Hematopoietic multipotent progenitor cell (in vitro differentiated cells): ENCODE measurements around the genes EVL, YY1 and RTL1.

DNA sequence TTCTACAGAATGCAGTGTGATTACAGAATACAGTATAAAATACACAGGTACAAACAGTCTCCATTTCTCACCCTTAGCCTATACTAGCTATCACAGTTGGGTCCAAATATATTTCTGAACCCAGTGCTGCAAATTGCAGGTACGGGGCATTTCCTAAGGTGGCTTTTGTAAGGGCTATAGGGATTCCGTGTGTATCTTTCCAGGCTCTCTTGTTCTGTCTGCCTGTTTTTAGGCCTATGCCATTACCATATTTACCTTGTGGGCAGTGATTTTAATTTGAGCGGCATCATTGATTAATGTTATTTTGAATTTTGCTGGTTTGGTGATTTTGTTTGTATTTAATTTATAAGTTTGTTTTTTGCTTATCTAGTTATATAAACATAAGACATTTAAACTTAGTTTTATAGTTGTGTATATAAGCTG is 84.7 kb upstream of the EVL start:
- CAGE, long polyA plus RNA, result no peak

GRCh38 chr14:100064813-100065651 is at the start of gene EVL:
TSS of gene EVL (plus strand) at chr14:100065422.
- CAGE, long polyA plus RNA, result start-site peak on the plus strand at chr14:100065381-100065453, 762 reads

DNA sequence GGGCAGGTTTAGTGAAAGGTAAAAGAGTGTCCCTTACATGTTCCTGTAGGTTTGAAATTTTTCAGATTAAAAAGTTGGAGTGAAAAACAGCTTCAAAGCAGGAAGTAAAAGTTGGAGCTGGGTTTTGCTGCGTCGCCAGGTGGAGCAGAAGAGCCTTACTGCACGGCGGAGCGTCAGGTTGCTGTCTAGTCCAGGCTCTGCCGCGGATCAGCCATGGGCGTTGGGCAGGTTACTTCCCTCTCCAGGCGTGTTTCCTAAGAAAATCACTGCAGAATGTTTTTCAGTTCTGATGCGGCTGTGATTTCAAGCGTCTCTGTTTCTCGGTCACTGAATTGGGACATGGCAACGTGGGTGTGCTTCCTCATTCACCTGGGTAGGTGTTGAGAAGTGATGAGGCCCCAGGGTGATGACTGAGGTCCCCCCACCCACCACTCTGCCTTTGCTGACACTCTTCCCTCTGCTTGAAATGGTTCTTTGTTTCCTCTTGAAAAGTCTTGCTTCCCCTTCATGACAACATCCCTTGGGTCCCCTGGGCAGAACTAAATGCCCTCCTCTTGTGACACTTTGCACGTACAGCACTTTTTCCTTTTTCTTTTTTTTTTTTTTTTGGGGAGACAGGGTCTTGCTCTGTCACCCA is 7.6 kb downstream of the EVL start:
- CAGE, long polyA plus RNA, result no peak

GRCh38 chr14:100079052-100079785 is 14.0 kb downstream of the EVL start:
- CAGE, long polyA plus RNA, result no peak

DNA sequence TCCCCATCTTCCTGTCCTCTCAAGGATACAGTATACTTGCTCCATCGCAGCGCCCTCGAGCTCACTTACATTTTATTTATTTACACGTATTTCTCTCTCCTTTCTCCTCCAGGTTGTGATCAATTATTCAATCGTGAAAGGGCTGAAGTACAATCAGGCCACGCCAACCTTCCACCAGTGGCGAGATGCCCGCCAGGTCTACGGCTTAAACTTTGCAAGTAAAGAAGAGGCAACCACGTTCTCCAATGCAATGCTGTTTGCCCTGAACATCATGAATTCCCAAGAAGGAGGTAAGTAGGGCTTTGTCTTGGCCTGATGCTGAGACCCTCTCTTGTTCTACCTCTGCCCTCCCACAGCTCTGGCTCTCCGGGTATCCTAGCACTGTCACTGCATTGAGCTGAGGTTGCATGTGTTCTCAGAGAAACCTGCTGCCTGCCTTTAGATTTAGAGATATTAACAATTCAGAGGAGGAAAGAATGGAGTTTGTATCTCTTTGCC is 32.2 kb downstream of the EVL start:
- CAGE, long polyA plus RNA, result no peak

DNA sequence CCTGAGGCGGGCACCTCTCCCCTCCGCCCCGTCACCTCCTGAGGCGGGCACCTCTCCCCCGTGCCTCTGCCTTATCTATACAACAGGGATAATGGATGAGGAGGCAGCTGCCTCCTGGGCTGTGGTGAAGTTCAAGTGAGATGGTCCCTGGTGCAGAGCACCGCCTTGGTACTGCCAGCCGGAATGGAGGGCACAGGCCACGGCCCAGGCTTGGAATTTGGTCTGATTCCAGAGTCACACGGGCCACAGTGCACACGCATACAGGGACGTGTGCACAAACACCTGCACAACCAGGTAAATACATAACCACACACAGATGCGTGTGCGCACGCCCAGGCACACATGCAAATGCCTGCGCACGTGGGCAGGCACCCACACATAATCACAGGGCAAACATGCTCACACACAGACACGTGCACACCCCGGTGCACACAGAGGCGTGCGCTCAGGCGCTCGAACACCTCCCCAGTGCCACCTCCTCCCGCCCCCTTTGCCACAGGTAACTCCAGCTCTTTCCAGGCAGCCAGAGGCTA is 11.5 kb downstream of the DEGS2 start:
- CAGE, long polyA plus RNA, result no peak

DNA sequence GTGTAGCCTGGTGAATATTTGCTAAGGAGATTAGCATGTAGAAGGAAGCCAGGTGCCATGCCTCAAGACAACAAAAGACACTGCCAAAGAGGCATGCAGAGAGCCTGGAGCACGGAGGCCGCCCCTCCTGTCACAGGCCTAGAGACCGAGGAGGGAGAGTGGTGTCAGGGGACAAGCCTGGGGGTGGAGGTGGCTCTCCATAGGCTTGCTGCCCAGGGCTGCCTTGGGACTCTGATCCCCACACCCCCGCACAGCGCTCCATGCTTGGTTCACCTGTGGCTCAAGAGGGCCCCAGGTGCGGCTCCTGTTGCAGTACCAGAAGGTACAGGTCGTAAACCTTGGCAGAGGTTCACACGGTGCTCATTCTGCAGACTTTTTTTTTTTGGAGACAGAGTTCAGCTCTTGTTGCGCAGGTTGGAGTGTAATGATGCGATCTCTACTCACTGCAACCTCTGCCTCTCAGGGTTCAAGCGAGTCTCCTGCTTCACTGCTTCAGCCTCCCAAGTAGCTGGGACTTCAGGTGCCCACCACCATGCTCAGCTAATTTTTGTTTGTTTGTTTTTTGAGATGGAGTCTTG is 28.1 kb upstream of the DEGS2 start:
- CAGE, long polyA plus RNA, result no peak

- CAGE, long polyA plus RNA, result no peak
Measured at GRCh38 chr14:100238491-100239388, at the start of gene YY1. TSS of gene YY1 (plus strand) at chr14:100239144.

DNA sequence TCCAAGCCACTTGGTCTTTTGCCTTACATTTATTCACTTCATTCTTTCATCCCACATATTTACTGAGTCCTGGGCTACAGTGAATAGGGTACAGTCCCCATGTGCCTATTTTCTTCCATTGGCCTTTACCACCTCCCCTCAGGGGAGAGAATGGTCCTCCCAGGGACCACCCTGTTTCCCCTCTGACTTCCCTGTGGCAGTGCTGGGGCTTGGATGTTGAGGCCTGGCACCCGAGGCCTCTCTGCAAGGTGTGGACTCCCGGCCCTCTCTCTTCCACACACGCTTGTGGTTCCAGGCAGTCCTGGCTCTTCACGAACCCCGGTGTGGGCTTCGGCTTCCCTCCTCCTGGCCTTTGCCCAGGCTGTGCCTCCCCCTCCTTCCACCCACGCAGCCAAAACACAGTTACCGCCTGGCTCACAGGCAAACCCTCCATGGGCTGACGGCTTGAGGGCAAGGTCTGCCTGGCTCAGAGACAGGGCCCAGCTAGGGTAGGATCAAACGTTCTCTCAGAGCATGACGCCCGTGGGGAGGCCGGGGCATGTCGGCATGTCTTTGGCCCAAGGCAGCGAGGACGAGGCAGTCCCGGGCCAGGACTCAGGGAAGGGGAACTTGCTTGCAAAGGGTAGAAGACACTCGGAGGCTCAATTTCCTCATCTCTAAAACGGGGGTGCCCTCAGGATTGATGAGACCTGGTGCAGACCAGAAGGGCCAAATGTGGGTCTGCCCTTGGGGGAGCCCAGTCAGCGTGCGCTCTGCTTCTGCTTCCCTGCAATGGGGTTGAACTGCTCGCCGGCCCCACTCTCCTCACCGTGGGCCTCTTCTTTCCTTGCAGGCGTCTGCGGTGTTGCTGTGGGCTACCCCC is 2.0 kb downstream of the SLC25A47 start:
- CAGE, long polyA plus RNA, result no peak

DNA sequence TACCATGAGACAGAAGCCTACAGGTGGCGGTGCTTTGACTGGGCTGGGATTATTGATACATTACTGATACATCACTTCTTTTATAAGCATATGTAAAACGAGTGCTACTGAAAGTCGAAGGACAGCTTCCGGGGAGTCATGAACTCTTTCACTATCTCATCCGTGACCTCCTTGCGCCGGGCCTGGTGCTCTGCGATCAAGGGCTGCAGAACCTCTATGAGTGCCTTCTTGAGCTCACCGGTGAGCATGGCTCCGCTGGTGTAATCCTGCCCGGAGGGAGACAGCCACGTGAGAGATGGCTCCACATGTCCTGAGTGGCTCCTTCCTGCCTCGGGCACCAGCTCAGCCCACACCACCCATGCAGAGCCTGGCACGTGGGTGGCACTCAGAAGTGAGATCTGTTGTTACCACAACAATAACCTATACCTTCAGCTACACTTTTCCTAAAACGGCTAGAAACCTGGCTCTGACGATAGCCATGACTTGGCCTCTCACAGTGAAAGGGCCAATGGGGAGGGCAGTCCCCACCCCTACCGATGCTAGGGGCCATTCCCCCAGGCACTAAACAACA is 11.7 kb downstream of the SLC25A47 start:
- CAGE, long polyA plus RNA, result no peak

DNA sequence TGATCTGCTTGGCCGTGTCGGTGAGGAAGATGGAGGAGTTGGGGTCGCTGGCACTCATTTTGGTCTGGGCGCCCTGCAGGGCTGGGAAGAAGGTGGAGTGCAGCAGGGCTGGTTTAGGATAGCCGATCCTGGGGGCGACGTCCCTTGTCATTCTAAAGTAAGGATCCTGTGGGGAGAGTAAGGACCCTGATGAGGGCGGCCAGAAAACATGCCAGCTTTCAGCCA is 19.2 kb downstream of the SLC25A47 start:
- CAGE, long polyA plus RNA, result no peak

DNA sequence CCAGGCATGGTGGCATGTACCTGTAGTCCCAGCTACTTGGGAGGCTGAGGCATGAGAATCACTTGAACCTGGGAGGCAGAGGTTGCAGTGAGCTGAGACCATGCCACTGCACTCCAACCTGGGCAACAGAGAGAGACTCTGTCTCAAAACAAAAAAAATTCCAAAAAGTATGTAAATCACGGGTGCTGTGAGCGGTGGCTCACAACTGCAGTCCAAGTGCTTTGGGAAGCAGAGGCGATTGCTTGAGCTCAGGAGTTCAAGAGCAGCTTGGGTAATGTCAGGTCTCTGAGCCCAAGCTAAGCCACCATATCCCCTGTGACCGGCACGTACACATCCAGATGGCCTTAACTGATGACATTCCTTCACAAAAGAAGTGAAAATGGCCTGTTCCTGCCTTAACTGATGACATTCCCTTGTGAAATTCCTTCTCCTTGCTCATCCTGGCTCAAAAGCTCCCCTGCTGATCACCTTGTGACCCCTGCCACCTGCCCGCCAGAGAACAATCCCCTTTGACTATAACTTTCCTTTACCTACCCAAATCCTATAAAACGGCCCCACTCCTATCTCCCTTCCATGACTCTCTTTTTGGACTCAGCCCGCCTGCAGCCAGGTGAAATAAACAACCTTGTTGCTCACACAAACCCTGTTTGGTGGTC is 3.4 kb downstream of the WARS1 start:
- CAGE, long polyA plus RNA, result no peak

DNA sequence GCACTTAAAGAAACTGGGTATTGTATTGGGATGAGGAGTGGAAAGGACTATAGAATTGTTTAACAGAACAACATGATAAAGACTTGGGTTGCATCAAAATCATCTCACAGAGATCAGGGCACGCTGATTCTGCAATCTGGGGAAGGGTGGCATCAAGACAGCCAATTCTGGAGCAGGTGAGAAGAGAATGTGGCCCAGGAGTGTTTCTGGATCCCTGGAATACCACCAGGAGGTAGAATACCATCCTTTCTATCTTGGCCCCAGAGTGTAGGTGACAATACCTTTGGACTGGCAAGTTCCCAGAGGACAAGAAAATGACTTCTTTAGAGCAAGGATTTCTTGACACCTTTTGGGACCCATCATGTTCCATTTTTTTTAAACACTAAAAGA is 657 bp downstream of the WARS1 start:
- CAGE, long polyA plus RNA, result no peak

GRCh38 chr14:100529455-100529654 is 57.9 kb downstream of the BEGAIN start:
- CAGE, long polyA plus RNA, result no peak

DNA sequence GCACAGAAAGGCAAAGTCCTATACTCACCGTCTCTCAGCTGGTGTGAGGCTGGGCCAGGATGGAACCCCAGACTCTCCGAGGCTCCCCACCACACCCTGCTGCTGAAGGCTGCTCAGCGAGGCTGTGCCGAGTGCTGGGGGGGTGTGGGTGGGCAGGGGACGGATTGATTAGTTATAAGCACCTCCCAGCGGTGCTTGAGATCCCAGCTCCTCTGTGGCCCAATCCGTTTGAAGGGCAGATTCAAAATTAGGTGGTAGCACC is at the start of gene RTL1:
RTL1 (minus strand) TSS at position 146 of the 262 bp plus-strand sequence.
- CAGE, long polyA plus RNA, result no peak

GRCh38 chr14:101073199-101073829 is 169.8 kb upstream of the RTL1 start:
- CAGE, long polyA plus RNA, result no peak

DNA sequence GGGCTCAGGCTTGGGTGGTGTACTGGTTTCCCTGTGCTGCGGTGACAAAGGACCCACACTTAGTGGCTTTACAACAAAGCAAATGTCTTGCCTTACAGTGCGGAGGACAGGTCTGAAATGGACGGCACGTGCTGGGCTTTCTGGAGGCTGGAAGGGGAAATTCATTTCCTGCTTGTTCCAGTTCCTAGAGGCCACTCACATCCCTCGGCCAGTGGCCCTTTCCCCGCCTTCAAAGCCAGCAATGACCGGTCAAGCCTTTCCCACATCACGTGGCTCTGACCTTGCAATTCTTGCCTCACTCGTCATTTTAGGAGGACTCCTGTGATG is 298.2 kb upstream of the RTL1 start:
- CAGE, long polyA plus RNA, result no peak

DNA sequence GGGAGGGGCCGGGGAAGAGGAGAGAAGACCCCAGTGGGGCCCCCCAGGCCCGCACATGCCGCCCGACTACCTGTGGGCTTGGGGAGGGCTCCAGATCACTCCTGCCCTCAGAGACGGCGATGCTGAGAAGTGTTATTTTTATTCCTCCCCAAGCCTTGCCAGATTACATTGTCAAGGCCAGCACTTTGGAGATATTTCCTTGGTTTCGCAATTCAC is 285.9 kb upstream of the PPP2R5C start:
- CAGE, long polyA plus RNA, result no peak

GRCh38 chr14:101557496-101558483 is 203.7 kb upstream of the PPP2R5C start:
- CAGE, long polyA plus RNA, result no peak

GRCh38 chr14:101583980-101584546 is 177.4 kb upstream of the PPP2R5C start:
- CAGE, long polyA plus RNA, result no peak